Smooth muscle cell (in vitro differentiated cells): Measurements from ENCODE around the gene LPGAT1.

GRCh38 chr1:211271165-211271922 is 12.2 kb downstream of the RCOR3 start:
- RAMPAGE, long total RNA = no peak

DNA sequence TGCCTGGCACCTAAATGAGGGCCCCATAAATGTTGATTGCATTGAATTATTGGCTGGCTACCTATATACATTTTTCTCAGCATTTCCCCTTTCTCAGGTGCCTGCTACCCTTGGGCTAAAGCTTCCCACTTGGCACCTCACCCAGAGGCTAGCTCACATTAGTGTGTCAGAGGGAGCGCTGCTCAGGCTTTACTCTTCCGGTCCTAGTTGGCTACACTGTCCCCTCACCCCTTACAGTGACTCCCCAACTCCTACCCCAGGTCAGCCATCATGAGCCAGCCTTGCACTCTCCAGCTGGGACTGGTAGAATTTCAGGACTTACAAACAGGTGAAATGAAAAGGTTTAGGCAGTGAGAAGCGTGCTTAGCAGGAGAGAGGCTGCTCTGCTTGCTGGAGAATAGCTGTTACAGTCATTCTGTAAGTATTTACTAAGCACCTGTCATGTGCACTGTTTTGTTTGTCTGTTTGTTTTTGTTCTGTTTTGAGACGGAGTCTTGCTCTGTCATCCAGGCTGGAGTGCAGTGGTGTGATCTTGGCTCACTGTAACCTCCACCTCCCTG is 9.6 kb downstream of the TRAF5 start:
- RAMPAGE, long total RNA = no peak

DNA sequence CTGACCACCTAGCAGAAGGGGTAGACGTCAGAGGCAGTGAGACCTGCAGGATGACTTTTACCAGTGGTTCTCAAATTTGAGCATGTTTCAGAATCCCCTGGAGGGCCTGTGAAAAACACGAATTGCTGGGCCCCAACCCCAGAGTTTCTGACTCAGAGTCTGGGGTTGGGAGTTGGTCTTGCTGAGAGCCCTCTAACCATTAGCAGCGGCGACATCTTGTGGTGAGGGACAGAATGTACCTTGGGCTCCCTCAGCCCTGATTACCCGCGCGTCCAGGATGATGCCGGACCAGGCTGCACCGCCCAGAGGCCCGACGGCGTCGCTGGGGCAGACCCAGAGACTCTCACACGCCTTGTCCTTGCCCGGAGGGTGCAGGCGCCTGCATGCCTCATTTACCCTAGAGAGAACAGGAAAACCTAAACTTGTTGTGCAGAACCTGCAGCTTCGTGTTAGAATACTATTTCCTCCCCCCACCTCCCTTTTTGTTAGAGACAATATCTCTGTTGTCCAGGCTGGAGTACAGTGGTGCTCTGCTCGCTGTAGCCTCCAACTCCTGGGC is 22.1 kb upstream of the RD3 start:
- RAMPAGE, long total RNA = no peak

DNA sequence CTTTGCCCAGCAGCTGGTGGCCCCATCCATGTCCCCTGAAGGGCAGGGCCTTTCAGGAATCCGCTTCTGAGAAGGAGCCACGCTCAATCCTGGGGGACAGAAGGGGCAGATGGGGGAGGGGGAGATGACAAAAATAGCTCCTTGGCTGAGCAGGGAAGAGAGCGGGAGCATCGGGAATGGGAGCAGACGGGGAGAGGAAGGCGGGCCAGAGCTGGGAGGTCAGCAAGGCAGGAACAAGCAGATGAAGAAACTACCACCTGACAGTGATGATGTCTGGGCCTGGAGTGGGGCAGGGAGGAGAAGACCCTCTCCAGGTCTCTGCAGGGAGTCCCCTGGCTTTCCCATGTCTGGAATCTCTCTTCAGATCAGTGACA is 40.6 kb downstream of the SLC30A1 start:
- RAMPAGE, long total RNA = no peak

- RAMPAGE, long total RNA = no peak
Measured at GRCh38 chr1:211613140-211613916, 34.4 kb upstream of the SLC30A1 start.

DNA sequence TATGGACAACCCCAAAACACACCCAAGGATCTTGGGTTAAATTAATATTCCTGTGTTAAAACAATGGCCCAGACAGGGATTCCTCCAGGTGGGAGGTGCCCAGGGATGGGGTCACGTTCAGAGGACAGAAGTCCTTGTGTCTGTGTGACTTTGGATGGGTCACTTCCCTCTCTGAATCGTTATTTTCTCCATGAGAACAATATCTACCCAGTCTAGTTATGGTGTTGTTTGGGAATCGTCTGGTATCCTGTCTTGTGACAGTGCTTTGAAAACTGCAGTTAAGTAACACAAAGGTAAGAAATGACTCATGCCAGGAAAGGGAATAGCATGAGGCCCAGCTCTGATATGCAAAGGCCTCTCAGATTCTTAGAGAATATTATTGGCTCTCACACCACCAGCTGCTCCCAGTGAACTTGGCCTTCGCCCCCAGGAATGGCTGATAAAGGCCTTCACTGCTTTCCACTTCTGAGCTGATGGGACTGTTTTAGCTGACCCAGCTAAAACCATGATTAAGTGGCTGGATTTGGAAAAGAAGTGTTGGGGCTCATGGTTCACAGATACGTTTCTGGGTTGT is 27.2 kb downstream of the NEK2 start:
- RAMPAGE, long total RNA = no peak

DNA sequence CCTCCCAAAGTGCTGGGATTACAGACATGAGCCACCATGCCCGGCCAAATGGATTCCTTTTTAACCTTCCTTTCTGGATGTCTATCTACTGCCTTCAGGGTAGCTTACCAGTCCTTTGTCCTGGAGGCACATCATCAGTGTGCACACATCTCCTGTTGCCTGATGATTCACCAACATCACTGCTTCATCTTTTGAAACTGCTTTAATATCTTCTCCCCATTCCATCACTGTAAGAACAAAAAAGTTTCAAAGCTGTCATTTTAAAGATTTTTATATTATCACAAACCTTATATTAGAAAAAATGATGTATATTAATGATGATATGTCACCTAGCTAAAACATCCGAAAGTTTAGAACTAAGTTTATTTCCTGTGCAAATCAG is 37.6 kb downstream of the LPGAT1 start:
- RAMPAGE, long total RNA = no peak

DNA sequence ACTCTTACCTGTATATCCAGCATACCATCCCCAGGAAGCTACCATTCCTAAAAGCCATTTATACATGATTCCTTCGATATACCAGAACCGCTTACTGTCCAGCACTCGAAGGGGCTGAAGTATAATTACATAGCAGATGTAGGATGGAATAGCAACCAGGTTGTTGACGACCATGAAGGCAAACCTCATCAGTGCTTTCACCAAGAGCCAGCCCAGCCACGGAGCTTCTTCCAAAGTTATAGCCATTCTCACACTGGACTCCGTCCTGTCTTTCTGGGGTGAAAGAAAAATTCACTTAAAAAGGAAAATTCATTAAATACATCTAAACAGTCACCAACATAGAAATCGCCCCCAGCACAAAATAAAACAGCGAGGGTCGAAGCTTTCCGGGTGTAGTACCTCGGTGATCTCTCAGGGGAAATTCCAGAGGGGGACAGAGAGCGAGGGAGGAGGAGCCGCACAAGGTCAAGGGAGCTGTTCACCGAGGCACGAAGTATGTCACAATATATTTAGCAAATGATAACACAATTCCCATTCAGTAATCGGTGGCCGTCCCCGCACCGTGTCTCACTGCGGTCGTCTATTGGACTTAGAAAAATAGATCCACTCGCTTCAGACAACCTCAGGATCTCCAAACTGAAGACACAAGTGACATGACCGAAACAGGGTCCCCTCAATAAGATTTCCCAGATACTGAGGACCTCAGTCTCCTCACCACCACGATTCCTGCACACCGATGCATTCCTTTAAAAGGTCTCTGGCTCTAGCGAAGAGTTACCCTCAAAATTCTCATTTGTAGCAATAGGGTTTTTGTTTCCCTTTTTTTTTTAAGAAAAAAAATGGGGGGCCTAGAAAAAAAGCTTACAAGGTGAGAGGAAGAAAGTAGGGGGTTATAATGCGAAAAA is 1.3 kb downstream of the LPGAT1 start:
- RAMPAGE, long total RNA = no peak

- RAMPAGE, long total RNA = no peak
Measured at GRCh38 chr1:211829956-211831204, at the start of gene LPGAT1. Gene LPGAT1, minus strand, starts transcription at chr1:211830763.

GRCh38 chr1:212242074-212242789 is 43.0 kb upstream of the PPP2R5A start:
- RAMPAGE, long total RNA = no peak

- RAMPAGE, long total RNA = no peak
Measured at GRCh38 chr1:212257224-212257694, 28.0 kb upstream of the PPP2R5A start.

- RAMPAGE, long total RNA = no peak
Measured at GRCh38 chr1:212295435-212296306, 10.5 kb downstream of the PPP2R5A start.

GRCh38 chr1:212567051-212567682 is 41.4 kb upstream of the ATF3 start:
- RAMPAGE, long total RNA = no peak

GRCh38 chr1:212609694-212610237 is 1.2 kb downstream of the ATF3 start:
- RAMPAGE, long total RNA = no peak

DNA sequence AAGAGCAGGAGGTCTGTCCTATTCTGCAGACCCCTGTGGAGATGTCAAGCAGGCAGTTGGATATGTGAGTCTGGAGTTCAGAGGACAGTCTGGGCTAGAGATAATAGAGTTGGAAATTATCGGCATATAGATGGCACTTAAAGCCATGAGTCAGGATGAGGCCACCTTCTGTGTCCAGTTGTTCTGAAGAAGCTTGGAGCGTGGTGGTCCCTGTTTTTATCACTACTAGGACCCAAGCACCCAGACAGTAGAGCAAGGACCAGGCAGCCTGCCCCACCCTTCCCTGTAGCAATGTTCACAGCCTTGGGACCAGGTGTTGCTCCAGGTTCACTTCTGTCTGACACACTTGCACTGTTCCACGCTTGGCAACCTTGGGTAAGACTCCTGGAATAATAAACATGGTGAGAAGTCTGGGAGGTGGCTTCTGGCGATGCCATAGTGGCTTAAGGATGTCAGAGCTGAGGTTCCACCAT is 7.3 kb upstream of the GARIN4 start:
- RAMPAGE, long total RNA = no peak

DNA sequence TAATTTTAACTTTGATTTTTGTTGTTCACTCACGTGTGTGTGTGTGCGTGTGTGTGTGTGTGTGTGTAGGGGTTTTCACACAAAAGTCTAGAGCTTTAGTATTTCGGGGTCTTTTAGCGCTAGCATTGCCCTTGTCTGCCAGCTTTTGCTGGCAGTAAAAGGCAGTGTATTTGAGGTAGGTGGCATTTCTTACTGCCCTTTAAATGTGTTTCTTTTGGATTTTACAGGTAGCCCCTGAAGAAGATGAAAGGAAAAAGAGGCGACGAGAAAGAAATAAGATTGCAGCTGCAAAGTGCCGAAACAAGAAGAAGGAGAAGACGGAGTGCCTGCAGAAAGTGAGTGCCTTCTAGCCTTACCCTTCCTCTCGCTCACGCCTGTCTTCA is 6.4 kb upstream of the GARIN4 start:
- RAMPAGE, long total RNA = no peak

DNA sequence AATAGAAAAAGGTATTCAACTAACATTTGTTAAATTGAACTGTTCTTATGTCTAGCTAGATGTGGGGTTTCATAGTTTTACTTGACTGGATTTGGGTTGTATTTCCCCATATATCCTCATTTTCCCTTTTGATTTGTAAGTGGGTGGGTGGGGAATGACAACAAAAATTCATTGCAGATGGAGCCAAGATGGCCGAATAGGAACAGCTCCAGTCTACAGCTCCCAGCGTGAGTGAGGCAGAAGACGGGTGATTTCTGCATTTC is 33.5 kb downstream of the GARIN4 start:
- RAMPAGE, long total RNA = no peak

DNA sequence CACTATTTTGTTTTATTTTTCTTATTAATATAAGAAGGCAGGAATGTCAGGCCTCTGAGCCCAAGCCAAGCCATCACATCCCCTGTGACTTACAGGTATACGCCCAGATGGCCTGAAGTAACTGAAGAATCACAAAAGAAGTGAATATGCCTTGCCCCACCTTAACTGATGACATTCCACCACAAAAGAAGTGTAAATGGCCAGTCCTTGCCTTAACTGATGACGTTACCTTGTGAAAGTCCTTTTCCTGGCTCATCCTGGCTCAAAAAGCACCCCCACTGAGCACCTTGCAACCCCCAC is 36.2 kb upstream of the VASH2 start:
- RAMPAGE, long total RNA = no peak

GRCh38 chr1:213989368-213990124 is 1.8 kb downstream of the PROX1 start:
- RAMPAGE, long total RNA = no peak

- RAMPAGE, long total RNA = no peak
Measured at GRCh38 chr1:214026821-214027412, 39.1 kb downstream of the PROX1 start.